Bronchus (tissue), 1 donor: ENCODE data around the gene H3-4.

DNA sequence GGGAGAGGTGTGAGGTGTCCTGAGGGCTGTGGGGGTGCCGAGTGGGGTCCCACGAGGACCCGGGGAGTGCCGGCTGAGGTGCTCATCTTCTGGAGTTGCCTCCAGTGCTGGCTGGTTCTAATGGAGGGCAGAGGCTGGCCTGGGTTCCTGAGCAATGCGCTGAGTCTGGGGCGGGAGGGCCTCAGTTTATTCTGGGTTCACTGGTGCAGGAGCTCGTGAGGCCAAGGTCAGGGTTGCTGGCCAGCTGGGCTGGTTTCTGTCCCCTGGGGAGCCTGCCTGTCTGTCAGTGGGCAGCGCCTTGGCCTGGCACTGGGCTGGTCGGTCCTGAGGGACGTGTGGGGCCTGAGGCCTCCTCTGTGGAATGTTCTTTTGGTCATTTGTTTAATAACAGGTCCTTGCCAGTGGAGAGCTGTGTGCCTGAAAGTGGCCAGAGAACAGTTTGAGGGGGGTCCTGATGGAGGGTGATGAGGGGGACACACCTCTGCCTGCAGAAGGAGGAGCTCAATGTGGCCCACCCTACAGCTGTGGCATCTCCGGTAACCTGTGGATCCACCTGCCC is 34.4 kb downstream of the COQ8A start:
- PRO-cap: no peak

DNA sequence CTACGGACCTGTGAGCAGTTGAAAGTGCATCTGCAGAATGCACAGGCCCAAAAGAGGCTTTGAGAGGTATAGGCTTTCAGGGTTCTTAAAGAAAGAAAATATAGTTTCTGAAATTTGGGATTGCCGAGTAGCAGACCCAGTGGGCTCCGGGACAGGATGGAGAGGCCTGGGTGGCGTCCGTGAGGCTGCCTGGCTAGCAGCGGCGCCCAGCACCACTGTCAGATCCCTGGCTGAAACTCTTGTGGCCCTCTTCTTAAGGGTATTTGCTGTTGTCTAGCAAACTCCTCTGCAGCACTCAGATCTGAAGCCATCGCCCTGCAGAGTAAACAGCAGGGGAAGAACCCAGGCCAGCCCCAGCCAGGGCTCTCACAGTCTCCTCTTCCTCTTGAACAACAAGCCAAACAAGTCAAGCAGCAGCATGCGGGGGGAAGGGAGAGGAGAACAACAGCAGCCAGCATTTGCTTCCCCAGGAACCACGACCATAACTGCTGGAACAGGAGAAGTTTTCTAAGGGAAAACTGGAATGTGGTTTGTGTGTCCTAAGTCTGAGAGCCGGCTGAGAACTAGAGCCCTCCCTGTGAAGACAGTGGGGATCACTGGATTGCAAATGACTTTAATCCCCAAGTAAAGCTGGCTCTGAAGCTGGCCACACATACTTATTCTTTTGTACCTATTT is 48.1 kb downstream of the COQ8A start:
- PRO-cap: bidirectional peak, plus-strand start at position 419 of the sequence, minus-strand start at position 237 of the sequence

DNA sequence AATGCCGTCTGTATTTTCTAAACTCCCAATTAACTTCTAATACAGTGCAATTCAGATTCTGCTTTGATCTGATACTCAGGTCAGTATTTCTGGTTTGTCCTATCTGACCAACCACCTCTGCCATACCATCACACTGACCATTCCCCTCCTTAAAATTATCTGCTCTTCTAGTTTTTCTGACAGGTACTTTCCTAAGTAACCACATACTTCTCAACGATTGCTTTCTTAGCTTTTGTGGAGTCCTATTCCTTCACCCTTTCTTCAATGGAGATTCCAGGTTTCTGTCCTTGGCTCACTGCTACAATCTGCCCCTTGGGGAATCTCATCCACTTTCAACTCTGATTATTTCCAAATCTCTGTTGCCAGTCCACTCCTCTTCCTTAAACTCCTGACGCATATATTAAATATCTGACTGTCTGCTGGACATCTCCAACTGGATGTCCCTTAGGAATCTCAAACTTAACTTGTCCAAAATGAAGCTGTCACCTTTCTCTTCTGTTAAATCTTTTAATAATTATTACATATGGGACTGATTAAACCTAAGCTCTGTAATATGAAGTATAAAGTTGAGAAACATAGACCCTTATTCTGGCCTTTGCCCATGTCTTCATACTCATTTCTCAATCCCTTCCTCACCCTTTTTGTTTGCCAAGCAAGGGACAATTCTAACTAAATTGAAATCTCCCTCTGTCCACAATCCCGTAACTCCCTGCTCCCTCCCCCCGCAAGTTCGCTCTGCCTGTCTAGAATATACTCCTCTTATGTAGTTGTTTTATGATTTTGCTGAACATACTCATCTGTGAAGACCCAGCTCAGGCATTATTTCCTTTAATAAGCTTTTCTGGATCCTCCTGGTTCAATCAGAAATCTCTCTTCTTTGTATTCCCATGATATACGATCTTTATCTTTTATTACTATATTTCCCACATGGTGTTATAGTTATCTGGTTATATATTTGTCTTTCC is 121.7 kb downstream of the COQ8A start:
- PRO-cap: no peak

- PRO-cap: no peak
Observed at GRCh38 chr1:227112101-227112657, 172.1 kb downstream of the COQ8A start.

- PRO-cap: no peak
Observed at GRCh38 chr1:227139486-227139977, 178.8 kb downstream of the CDC42BPA start.

- PRO-cap: bidirectional peak, plus-strand start at chr1:228083137, minus-strand start at chr1:228083063; bidirectional peak, plus-strand start at chr1:228083679, minus-strand start at chr1:228083564; bidirectional peak, plus-strand start at chr1:228083811, minus-strand start at chr1:228083751
Observed at GRCh38 chr1:228082849-228083849, 641 bp downstream of the ARF1 start.

GRCh38 chr1:228085067-228086252 is 3.0 kb downstream of the ARF1 start:
- PRO-cap: no peak

GRCh38 chr1:228092500-228093078 is 10.1 kb downstream of the ARF1 start:
- PRO-cap: no peak

DNA sequence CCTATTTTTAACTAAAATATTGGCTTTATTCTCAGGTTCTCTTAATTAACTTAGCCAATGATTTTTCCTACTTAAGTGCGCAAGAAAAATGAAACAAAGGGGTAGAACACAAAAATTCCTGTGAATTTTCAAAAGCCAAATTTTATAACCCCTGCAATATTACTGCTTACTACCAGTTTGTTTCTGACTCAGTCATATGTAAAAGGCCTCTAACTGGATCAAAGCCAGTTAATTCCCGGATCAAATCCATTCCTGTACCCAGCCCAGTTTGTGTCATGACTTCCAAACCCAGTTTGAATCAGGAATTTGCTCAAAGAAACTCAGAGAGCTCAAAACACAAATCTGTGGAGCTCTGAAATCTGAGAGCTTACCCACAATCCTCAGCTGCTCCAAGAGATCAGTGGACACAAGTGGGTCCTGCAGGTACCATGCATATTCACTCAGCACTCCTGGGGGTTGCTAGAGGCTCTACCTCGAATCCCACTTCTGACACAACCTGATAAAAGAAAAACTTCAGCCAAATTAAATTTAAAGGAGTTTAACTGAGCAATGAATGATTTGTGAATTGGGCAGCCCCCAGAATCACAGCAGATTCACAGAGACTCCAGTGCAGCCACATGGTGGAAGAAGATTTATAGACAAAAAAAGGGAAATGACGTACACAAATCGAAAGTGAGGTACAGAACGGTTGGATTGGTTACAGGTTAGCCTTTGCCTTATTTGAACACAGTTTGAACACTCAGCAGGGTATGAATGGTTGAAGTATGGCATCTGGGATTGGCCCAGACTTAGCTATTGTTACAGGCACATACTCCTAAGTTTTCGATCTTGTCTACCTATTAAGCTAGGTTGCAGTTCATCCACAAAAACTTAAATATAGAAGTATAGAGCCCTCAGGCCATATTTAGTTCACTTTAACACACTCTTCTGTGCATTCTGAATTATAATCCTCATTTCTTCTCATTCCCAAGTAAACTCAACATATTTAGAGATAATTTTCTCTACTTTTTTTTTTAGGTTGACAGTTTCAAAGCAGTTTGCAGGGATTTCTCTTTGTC is 11.9 kb upstream of the MRPL55 start:
- PRO-cap: no peak

DNA sequence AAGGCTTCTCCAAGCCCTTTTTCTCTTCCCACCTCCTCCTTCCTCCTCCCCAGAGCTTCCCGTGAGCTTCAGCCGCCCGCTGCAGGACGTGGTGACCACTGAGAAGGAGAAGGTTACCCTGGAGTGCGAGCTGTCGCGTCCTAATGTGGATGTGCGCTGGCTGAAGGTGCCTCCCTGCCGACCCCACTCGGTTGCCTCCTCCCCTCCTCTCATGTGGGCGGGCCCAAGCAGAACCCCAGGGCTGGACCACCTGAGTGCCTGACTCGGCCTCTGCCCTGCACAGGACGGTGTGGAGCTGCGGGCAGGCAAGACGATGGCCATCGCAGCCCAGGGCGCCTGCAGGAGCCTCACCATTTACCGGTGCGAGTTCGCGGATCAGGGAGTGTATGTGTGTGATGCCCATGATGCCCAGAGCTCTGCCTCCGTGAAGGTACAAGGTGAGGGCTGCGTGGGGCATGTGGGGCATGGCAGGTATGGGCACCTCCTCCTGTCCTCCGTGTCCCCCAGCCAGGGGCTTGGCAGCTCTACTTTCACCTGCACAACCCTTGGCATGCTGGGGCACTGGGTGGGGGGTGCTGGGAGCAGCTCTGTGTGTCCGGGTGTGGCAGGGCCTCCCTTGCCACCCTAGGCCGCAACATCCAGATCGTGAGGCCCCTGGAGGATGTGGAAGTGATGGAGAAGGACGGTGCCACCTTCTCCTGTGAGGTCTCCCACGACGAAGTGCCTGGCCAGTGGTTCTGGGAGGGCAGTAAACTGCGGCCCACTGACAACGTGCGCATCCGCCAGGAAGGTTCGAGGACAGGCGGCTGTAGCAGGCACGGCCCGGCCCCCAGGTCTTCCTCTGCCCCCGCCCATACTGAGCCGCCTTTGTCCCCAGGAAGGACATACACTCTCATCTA is 69.3 kb downstream of the OBSCN start:
- PRO-cap: no peak

DNA sequence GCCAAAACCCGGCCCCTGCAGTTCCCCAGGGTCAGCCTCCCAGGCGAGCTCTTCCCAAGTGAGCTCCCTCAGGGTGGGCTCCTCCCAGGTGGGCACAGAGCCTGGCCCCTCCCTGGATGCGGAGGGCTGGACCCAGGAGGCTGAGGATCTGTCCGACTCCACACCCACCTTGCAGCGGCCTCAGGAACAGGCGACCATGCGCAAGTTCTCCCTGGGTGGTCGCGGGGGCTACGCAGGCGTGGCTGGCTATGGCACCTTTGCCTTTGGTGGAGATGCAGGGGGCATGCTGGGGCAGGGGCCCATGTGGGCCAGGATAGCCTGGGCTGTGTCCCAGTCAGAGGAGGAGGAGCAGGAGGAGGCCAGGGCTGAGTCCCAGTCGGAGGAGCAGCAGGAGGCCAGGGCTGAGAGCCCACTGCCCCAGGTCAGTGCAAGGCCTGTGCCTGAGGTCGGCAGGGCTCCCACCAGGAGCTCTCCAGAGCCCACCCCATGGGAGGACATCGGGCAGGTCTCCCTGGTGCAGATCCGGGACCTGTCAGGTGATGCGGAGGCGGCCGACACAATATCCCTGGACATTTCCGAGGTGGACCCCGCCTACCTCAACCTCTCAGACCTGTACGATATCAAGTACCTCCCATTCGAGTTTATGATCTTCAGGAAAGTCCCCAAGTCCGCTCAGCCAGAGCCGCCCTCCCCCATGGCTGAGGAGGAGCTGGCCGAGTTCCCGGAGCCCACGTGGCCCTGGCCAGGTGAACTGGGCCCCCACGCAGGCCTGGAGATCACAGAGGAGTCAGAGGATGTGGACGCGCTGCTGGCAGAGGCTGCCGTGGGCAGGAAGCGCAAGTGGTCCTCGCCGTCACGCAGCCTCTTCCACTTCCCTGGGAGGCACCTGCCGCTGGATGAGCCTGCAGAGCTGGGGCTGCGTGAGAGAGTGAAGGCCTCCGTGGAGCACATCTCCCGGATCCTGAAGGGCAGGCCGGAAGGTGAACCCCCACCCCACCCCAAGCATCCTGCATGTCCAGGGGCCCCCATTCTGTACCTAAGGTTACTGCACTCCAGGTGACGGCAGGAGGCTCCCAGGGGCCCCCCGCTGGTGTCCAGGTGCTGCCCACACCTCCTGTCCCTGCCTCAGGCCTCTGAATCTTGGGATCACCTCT is 34.2 kb downstream of the TRIM11 start:
- PRO-cap: bidirectional peak, plus-strand start at position 781 of the sequence, minus-strand start at position 538 of the sequence

- PRO-cap: no peak
Observed at GRCh38 chr1:228425123-228425687, at the start of gene H3-4. TSS of gene H3-4 (minus strand) at chr1:228425360.

DNA sequence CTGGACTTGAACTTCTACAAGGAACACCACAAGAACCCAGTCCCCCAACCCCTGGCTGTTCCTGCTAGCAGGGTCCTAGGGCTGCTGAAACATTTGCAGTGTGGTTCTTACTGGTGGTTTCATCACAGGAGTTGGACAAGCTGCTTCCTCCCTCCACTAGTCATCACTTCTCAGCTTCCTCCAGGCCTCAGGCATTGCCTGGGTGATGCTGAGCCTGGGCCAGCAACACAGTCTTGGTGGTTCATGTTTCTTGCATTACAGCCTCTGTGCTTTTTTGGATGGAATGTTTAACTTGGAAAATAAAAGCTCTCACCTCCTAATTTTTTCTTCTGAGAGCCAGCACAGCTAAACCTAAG is 66.1 kb upstream of the RHOU start:
- PRO-cap: no peak

DNA sequence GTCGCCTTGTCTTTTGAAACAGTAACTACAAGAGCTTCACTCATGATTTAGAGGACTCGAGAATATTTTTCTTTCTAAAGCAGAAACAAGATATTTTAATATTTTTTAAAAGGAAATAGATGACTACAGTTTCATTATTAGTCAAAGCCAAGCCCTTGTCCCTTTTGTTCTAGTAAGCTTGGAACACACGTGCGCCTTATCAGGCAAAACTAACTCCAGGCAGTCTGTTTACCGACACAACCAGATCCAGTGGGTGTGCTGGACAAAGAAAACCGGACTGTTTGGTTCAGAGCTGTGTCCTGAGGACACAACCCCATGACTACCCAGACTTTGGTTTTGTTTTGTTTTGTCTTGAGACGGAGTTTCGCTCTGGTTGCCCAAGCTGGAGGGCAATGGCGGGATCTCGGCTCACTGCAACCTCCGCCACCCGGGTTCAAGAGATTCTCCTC is 13.9 kb upstream of the RHOU start:
- PRO-cap: bidirectional peak, plus-strand start at position 275 of the sequence, minus-strand start at position 171 of the sequence

GRCh38 chr1:228745413-228746190 is 10.3 kb downstream of the RHOU start:
- PRO-cap: no peak

- PRO-cap: bidirectional peak, plus-strand start at chr1:228827273, minus-strand start at chr1:228827115
Observed at GRCh38 chr1:228826949-228827428, 91.7 kb downstream of the RHOU start.

- PRO-cap: no peak
Observed at GRCh38 chr1:228937985-228939116, 203.1 kb downstream of the RHOU start.

DNA sequence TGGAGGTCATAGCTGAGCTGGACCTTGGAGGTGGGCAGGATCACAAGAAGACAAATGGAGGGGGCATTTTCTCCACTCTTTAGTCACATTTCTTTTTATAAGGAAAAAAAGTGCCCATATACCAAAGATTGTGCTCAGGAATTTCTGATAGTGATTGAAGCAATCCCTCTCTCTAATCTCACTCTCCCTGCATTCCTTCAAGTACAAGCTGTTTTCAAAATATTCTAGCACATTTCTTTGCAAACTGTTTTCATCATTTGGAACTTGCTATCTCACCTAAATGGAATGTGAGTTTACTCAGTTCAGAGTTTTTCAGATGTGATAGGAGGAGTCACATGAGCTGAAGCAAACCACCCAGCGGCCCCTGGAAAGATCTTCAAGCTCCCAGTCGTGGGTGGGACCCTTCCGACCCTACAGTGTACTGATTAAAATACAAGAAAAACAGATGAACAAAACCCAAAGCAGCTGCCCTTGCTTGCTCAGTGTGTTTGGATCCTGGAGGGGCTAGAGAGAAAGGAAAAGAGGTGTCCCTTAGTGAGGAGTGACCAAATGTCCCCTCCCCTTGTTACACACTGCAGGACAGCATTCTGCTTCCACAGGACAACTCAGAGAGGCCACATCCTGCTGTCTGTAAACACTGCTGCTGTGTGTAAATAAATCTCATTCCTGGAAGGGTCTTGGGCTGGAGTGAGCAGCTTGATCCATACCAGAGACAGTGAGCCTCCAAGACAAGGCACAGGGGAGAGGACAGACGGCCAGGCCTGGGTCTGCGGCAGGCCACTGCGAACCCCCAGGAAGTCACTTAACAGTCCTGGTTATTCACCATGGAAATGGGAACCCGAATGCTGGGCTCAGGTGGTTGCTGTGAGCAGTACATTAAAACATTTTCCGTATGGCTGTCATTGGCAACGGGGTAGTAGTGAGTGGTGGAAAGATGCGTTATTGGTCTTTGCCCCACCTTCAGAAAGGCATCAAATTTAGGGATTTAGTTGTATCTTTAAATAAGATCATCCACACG is 229.1 kb downstream of the RHOU start:
- PRO-cap: no peak

- PRO-cap: bidirectional peak, plus-strand start at chr1:229070571, minus-strand start at chr1:229070267
Observed at GRCh38 chr1:229069991-229070664, 200.8 kb upstream of the RAB4A start.

DNA sequence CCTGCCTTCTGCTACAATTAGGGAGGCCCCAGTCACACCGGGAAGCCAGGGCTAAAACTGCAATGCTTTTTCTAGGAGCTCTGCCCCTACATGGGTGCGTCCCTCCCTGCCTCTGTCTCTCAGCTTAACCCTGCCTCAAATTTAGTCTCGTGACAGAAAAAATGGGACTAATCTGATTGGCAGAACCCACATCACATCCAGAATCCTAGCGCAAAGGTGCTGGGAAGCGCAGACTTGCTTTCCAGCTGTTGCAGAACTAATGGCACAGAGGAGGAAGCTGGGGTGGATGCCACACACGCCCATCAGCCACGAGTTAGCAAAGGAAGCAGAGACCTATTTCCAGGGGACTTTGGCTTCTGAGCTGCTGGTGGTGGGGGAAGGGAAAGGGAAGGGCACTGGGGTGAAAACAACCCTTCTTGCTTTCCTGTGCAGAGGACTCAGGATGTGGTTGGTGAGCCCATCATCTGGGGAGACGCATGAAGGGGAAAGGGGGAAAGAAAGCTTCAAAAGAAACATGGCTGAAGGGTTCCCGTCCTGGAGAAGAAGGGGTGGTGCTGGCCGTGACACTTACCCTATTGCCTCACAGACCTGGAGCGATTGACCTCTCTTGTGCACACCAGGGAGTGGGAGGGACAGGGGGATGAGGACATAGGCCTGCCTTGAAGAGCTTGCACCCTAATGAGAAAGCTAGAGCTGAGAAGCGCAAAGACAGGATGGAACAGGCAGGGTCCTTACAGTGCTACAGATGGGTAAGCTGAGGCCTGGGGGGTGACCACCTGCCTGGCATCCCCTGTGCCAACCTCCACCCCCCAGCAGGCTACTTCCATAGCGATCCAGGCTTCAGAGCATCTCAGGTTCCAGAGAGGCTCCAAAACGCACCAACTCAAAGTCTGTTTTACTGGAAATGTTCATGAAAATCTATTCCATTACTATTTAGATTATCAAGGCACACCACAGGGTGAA is 140.8 kb upstream of the RAB4A start:
- PRO-cap: no peak